Mononuclear cell (primary cell): ENCODE measurements around a stretch of chr3.

DNA sequence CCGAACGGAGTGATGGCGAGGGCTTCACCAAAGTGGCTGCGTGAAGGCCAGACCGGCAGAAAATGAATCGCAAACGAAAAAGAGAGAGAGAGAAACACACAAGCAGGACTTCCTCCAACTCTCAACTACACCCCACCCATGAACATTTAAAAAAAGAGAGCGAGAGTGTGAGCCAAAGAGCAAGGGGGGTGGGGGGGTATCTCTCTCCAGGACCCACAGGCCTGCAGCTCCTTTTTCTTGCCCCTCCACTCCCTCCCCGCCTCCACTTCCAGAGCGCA lies 519.2 kb downstream of the FOXP1 start:
- RRBS = no CpG with 5 or more reads among the region's 10 CpGs

DNA sequence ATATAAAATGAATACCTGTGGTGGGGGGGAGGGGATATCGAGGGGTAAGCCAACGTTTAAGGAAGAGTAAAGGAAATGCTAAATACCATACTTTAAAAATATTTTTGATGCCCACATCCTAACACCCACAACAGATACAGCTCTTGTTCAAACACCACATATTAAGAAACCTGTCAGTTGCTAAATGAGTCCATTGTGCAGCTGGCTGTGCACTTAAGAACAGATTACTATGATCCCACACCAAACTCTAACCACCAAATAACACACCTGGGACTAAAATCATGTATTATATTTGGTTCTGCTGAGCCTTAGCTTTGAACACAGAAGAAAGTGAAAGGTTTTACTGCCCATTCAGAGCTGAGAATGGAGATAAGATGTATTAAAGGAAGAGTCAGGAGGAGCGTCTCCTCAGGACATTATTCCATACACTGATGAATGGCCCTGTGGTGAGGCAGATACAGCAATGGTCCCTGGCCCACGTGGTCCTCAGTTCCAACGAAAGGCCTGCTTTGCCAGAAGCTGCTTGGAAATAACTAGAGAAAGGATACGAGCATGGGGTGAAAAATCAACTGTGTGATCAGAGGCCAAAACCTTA lies 515.4 kb downstream of the FOXP1 start:
- RRBS = no CpG with 5 or more reads among the region's 6 CpGs

GRCh38 chr3:71100015-71100632 lies 483.4 kb downstream of the FOXP1 start:
- RRBS = no CpG with 5 or more reads among the region's 6 CpGs

DNA sequence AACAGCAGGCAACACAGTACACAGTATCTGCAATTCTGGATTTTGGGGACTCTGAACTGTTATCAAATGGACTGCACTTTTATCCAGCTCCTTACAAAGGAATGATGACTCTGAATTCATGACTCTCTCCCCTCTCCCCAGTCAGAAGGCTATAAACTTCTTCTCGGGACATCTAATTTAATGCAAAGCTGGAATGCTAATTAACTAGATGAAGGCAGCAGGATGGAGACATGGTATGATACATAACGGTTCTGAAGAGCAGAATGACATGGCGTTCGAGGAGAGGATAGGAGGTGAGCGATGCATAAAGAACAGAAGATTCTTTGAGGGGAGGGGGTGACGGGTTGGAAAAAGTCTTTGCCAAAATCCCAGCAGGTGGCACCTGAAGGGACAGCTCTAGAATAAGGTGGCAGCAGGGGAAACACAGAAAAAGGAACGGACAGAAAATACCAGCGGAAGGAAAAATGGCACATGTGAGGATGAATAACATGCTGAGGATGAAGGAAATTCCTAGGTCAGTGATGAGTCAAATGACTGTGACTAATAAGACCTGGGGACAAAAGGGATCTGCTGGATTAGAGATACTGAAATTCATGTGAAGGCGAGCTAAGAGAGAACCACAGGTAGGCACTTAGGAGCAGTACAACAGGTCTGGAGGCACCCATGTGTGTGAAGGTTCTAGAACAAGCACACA lies 482.7 kb downstream of the FOXP1 start:
- RRBS = no CpG with 5 or more reads among the region's 9 CpGs

DNA sequence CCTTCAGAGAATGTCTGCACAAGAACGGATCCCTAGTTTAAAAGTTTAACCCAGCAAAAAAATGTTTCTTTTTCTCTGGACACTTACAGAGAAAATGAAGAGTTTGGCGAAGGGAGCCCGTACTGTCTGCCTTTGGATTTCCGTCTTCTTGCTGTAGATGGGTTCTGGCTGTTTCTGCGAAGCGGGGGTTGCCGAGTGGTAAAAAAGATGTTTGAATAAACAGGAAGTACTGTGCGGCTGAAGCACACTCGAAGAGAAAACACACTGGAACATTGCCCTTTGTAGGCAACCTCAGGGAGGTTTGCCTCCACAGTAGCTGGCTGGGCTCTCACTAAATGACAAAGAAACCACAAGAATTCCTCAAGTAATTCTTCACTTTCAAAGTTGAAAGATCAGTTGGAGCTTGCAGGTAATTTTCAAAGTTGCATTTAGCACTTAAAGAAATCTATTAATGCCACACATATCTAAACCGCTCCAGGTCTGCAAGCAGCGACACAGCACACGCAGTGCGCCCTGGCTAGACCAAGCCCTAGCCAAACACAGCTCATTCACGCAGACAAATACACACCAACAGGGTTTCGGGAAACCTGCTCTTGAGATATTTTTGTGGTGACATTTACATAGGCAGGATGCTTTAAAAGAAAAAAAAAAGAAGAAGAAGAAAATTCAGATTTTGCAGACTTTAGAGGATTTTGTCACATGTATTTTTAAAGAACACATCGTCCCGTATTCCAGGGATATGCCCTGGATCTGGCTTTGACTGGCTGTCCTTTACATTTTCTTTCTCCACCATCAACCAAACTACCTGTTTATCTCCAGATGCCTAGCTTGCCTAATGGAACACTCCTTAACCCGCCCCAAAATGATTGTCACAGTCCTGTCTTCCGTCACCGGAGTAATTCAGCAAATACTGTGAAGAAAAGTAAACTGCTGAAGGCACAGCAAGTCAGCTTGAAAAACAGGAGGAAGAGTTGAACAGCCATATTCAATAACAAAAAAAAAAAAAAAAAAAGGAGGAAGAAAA lies 452.8 kb downstream of the FOXP1 start:
- RRBS = no CpG with 5 or more reads among the region's 20 CpGs

DNA sequence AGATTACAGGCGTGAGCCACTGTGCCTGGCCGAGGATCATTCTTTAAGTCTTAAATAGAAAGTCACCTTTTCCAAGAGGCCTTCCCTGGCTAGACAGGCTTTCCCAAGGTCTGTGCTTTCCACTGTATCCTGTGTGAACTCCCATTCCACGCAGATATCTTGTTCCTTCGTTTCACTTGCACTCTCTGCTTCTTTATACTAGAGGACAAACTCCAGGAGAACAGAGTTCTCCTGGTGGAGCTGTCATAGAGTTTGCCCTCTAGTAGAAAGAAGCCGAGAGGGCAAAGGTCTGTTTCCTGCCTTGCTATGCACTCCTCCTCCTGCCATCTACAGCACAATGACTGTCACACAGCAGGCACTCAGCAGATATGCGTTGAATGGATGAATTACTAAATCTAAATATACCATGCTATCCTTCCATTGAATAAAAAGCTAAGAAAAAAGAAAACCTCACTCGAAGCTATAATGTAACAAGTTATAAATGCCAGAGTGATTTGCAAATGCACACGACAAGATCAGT lies 211.2 kb downstream of the FOXP1 start:
- RRBS = no CpG with 5 or more reads among the region's 8 CpGs

- RRBS = no CpG with 5 or more reads among the region's 11 CpGs
Observed at GRCh38 chr3:71391209-71392195, 192.0 kb downstream of the FOXP1 start.

GRCh38 chr3:71416703-71417451 lies 166.7 kb downstream of the FOXP1 start:
- RRBS = 100% methylated on average over 4 of the region's 15 CpGs

GRCh38 chr3:71437068-71438150 lies 146.1 kb downstream of the FOXP1 start:
- RRBS = no CpG with 5 or more reads among the region's 13 CpGs

GRCh38 chr3:71451743-71452319 lies 131.7 kb downstream of the FOXP1 start:
- RRBS = no CpG with 5 or more reads among the region's 6 CpGs

DNA sequence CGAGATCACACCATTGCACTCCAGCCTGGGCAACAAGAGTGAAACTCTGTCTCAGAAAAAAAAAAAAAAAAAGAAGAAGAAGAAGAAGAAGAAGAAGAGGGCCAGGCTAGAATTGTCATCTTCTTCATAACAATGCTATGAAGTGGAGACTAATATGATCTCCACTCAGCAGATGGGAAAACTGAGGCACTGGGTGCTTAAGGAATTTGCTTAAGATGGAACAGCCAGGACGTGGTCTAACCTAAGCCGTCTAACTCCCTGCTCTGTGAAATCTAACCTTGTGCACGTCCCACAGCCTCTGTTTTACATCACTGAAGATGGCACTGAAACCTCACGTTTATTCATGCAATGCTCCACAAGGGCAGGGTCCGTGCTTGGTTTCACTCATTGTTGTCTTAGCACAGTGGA lies 118.3 kb downstream of the FOXP1 start:
- RRBS = no CpG with 5 or more reads among the region's 6 CpGs

DNA sequence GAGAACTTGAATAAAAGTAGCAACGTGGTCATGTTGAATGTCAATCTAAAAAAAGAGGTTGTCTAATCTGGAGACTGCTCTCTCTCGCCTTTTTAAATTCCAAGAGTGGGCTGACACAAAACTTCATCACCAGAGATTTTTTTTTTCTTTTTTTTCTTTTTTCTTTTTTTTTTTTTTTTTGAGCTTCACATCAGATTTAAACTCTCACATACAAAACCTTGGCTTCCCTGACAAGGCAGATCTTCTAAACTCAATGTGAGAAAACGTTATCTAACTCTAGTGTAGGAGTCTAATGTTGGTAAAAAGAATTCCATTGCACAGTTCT lies 4.1 kb downstream of the FOXP1 start:
- RRBS = no CpG with 5 or more reads among the region's 3 CpGs

GRCh38 chr3:71615077-71615392 lies 31.5 kb upstream of the FOXP1 start:
- RRBS = no CpG with 5 or more reads among the region's 5 CpGs

- RRBS = no CpG with 5 or more reads among the region's 8 CpGs
Observed at GRCh38 chr3:71693617-71694106, 31.5 kb downstream of the EIF4E3 start.

GRCh38 chr3:71728872-71729337 lies 3.7 kb upstream of the EIF4E3 start:
- RRBS = no CpG with 5 or more reads among the region's 3 CpGs

- RRBS = 2% methylated on average over 18 of the region's 34 CpGs
Observed at GRCh38 chr3:71753955-71754175, 210 bp downstream of the GPR27 start.

GRCh38 chr3:71987718-71988200 lies 202.8 kb upstream of the PROK2 start:
- RRBS = no CpG with 5 or more reads among the region's 5 CpGs

DNA sequence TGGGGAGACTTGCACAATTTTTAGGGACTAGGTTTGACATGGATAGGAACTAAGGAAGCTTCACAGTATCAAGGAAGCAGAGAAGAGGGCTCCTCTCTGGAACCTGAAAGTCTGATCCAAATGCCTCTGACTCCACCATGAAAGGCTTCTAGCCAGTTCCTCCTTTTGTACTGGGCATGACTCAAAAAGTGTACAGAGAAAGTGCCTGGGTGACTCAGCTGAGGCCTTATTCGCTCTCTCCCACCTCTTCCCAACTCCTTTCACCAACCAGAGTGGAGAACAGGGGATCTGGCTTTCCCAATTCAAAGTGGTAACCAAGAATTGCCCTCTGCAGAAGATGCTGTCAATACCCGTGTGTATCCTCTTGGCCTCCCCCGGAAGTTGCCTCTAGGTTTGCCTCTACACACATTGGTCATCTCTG lies 342.9 kb upstream of the PROK2 start:
- RRBS = no CpG with 5 or more reads among the region's 3 CpGs

GRCh38 chr3:72151541-72152004 lies 366.6 kb upstream of the PROK2 start:
- RRBS = no CpG with 5 or more reads among the region's 4 CpGs

DNA sequence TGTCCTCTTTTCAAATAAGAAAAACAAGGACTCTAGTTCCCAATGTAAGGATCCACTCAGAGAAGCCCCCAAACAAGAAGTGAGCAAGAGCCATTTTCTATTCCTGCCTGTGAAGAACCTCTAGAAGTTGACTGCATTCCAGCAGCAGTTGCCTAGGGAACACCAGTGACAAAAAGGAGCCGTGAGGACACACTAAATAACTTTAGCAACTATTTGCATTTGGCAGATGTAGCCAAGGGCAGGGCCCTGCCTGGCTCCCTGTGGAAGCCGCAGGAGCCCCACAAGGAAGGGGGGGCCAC lies 470.2 kb upstream of the PROK2 start:
- RRBS = no CpG with 5 or more reads among the region's 2 CpGs